ENCODE measurements around the gene TIGD6.

DNA sequence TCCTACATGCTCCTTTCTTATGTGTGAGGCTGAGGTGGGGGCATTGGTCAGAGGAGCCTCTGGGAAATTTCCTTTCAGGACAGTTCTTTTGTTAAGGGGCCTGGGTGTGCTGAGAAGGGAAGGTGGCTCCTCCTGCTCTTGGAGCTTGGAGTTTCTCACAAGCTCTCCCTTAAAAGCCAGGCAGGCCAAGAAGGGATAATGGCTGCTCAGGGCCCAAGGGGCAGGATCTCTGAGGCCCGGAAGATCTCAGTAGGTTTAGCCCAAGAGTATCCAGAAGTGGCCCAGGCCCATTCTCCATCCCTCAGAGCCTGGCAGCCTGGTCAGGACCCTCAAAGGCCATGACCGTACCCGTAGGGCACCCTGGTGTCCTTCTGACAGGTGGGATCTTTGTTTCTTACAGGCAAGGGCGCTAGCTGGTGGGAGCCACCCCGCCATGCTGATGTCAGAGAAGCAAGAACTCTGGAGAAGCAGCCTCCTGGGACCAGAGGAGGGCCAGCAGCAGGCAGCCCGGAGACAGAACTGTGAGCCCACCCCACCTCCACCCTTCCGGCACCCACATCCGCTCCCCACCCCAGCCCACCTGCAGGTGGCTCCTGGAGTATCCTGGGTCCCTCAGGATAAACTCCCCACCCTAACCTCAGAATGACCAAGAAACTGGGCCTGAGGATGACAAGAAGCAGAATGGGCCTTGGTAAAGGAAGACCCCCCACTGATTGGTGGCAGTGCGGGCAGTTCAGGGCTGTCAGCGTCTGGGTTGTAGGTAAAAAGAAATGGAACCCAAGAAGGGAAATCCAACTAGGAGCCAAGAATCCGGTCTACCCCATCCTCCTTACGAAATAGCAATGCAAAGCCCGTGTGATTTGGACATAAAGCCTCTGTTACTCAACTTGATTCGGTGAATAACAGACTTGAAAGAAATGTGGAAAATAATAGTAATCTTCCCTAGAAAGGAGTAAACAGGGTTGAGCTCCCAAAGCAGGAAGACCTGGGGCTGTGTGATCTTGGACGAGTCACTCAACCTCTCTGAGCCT, 42.3 kb upstream of the IL17B start:
- RRBS, result 100% methylated on average over 2 of the region's 15 CpGs

DNA sequence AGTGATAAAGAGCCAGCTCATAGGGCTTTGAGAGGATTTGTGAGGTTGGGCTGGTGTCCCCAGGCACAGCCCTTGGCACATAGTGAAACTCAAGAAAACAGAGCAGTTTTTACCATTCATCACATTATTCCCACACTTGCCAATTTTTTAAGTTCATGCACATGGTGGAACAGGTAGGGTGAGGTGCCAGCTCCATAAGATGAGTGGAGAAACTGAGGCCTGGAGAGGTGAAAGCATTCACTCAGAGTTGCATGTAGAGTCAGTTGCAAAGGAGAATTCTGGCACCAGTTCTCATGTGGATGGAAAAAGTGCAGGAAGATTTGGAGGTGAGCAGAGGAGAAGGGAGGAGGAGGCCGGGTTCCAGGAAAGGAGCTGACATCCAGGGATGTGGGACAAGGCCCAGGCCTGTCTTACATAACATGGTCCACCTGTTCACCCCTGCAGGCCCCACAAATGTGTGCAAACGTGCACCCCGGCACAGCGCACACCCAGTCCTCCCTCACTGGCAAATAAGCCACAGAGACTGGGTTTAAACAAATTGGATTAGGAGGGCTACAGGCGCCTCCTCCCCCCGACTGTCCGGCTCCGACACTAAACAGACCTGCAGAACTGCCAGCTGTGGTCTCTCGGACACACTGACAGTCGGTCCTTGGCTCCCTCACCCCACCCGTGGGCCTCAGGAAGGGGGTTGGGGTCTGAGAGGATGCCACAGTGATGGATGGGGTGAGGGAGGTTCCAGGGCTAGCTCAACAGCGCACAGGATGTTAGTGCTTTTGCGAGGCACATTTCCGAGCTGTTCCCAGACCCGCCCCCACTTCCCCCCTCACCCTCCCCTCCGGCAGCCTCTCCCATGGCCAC, 43.2 kb upstream of the IL17B start:
- RRBS, result 97% methylated on average over 4 of the region's 16 CpGs

- RRBS, result no CpG with 5 or more reads among the region's 10 CpGs
Observed at GRCh38 chr5:149464566-149465410, 85.7 kb upstream of the IL17B start.

GRCh38 chr5:149494694-149495564, 56.3 kb downstream of the CSNK1A1 start:
- RRBS, result no CpG with 5 or more reads among the region's 8 CpGs

GRCh38 chr5:149501082-149502031, 49.9 kb downstream of the CSNK1A1 start:
- RRBS, result no CpG with 5 or more reads among the region's 5 CpGs

DNA sequence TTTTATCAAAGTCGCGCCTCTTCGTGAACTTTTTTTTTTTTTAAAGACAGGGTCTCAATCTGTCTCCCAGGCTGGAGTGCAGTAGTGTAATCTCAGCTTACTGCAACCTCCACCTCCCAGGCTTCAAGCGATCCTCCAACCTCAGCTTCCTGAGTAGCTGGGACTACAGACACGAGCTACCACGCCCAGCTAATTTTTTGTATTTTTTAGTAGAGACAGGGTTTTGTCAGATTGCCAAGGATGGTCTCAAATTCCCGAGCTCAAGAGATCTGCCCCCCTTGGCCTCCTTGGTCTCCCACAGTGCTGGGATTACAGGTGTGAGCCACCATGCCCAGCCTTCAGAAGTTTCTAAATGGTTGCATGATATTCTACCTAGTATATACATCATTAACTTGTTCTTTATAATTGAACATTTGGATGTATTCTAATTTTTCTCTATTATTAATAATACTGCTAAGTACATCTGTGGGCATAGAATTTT, 43.8 kb downstream of the CSNK1A1 start:
- RRBS, result no CpG with 5 or more reads among the region's 7 CpGs

DNA sequence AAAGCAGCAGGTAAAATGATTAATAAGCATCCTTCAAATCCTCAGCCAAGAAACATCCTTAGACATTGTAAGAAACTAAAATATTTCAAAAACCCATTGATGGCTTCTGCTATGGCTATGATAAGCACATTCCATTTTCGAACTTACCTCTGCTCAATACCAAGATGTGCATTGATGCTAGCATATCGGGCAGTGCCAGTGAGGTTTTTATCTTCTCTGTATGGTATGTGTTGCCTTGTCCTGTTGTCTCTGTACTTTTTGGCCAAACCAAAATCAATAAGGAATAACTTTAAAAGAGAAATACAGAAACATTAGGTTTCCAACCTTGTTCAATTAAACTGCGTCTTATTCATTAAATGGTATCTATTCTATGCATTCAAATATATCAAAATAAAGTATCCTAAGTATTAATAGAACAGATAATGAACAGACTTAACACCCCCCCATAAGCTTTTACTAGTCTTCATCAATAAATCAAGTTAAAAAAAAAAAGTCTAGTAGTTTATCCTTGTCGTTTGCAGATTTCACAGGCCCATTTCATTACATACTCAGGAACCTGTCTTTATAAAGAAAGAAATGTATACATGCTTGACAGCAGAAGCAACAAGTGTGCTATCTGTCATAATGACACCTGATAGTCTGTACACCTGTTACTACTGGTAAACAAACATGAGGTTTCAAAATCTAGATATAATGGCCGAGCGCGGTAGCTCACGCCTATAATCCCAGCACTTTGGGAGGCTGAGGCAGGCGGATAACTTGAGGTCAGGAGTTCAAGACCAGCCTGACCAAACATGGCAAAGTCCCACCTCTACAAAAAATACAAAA, 38.1 kb downstream of the CSNK1A1 start:
- RRBS, result no CpG with 5 or more reads among the region's 9 CpGs

DNA sequence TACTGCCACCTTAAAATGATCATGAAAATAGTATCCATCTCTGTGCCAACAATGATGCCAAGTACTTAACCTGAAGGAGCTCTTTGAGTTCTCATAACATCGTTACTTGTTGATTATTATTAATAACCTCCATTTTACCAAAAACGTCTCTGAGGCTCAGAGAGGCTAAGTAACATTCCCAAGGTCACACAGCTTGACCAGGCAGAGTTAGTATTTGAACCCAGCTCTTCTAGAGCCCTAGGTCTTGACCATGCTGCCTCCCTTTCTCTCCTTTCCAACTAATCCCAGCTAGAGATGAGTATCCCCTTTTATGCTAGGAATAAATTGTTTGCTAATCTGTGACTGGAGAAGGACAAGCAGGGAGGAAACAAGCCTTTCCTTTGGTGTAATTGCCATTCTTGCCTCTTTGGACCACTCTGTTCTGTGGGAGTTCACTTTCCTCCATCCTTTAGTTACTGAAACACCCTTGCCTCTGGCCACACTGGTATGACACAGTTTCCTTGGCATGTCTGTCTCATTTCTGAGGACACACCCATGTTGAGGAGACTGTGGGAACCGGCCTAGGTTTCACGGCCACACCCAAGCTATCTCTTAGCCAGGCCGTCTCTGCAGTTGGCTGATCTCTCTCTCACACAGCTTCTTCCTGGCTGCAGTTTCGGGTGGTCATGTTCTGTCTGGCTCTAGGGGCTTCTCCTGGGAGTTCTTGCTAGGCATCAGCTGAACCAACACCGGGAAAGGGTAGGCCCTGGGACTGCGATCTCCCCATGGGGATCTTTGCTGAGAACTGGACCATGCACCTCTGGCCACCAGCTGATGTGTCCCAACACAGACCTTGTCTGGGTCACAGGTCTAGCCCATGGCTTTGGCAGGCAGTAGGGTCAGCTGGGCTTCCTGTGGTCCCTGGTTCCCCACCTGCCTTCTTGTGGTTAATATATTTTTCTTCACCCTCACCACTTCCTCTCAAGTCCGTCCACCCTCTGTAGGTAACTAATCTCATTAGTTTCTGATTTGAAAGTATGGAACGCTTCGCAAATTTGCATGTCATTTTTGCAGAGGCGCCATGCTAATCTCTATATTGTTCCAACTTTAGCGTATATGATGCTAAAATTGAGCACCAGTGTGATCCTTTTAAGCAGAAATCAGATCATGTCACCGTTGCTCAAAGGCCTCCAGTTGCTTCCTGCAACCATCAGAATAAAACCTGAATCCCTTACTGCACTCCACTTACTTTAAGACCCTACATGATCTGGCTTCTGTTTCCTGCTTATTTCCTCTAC, 24.8 kb downstream of the ARHGEF37 start:
- RRBS, result no CpG with 5 or more reads among the region's 14 CpGs

DNA sequence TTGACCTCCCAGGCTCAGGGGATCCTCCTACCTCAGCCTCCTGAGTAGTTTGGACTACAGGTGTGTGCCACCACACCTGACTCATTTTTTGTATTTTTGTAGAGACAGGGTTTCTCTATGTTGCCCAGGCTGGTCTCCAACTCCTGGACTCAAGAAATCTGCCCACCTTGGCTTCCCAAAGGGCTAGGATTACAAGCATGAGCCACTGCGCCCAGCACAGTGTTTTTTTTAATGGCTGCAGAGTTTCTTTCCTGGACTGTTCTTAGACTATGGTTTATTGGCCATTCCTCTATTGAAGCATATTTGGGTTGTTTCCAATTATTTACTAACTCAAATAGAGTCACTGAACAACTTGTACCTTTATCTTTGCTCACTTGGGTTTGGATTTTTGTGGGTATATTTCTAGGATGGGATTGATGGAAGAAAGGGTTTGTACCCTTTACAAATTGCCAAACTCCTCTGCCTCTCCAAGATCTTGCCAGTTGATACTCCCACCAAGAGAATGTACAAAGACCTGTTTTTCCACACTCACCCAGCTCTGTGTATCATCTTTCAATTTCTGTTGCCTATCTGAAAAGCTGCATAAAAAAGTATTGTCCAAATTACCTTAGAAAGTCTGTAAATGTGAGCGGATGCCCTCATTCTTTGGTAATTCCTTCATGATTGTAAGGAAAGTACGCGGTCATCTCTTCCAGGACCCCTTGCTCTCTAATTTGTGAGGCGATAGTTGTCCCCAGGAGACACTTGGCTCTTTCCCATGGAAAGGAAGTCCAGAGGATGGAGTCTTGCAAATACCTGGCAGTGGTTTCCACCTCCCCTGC, 32.8 kb downstream of the ARHGEF37 start:
- RRBS, result no CpG with 5 or more reads among the region's 5 CpGs

- RRBS, result no CpG with 5 or more reads among the region's 10 CpGs
Observed at GRCh38 chr5:149618523-149619455, 37.5 kb downstream of the ARHGEF37 start.

DNA sequence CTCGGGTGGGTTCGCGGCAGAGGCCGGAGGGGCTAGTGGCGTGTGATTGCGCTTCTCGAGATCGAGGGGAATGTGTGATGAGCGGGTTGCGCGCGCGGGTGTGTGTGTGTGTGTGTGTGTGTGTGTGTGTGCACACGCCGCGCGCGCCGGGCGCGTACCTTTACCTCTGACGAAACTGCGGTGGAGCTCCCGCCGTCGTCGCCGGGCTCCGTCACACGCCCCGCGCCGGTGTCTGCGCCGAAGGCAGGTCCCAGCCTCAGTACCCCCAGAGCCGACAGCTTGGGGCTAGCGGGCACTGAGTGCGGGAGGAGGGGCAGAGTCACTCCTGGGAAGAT, 1.8 kb downstream of the PPARGC1B start:
- RRBS, result 54% methylated on average over 10 of the region's 38 CpGs

- RRBS, result no CpG with 5 or more reads among the region's 16 CpGs
Observed at GRCh38 chr5:149824678-149825166, 94.6 kb downstream of the PPARGC1B start.

- RRBS, result 1% methylated on average over 19 of the region's 61 CpGs
Observed at GRCh38 chr5:149999866-150000846, at the start of gene TIGD6. Gene TIGD6 (minus strand): TSS chr5:150000654.

- RRBS, result no CpG with 5 or more reads among the region's 7 CpGs
Observed at GRCh38 chr5:150001670-150002140, 1.2 kb downstream of the HMGXB3 start.

GRCh38 chr5:150036378-150036915, 35.9 kb downstream of the HMGXB3 start:
- RRBS, result no CpG with 5 or more reads among the region's 9 CpGs

GRCh38 chr5:150052360-150052786, 34.0 kb downstream of the CSF1R start:
- RRBS, result no CpG with 5 or more reads among the region's 6 CpGs

DNA sequence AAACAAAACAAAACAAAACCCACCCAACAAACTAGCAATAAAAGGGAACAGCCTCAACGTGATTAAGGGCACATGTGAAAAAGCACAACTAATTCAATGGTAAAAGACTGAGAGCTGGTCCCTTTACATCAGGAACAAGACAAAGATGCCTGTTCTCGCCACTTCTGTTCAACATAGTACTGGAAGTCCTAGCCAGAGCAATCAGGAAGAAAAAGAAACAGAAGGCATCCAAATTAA, 2.6 kb upstream of the CSF1R start:
- RRBS, result no CpG with 5 or more reads among the region's 2 CpGs

DNA sequence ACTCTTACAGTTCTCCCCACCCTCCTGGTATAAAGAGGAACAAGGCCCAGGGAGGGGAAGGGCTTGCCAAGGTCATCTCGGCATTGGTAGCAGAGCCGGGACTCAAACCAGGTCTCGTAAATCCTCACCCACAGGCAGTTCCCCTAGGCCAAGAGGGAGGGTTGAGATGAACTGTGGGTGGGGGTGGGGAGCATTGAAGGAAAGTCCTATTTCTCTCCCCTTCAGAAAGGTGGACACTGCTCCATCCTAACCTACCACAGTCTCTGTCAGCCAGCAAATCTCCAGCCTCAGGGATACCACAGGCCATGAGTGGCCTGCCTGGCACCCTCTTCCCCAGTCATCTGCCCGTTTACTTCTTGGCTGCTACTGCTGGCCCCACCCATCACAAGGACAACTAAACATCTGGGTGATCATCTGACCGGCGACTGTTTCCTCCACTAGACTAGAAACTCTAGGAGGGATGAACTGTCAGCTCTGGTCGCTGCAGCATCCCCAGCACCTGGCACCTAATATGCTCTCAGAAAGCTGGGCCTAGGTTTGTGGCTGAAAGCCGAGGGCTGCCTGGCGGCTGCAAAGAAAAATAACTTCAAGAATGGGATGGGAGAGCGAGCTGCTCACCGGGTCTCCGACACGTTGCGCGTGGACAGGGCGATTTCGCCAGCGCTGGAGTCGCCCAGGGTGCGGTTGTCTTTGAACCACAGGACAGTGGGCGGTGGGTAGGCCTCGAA, 23.3 kb downstream of the PDGFRB start:
- RRBS, result no CpG with 5 or more reads among the region's 22 CpGs

- RRBS, result 100% methylated on average over 1 of the region's 19 CpGs
Observed at GRCh38 chr5:150144268-150145427, 11.0 kb downstream of the PDGFRB start.

DNA sequence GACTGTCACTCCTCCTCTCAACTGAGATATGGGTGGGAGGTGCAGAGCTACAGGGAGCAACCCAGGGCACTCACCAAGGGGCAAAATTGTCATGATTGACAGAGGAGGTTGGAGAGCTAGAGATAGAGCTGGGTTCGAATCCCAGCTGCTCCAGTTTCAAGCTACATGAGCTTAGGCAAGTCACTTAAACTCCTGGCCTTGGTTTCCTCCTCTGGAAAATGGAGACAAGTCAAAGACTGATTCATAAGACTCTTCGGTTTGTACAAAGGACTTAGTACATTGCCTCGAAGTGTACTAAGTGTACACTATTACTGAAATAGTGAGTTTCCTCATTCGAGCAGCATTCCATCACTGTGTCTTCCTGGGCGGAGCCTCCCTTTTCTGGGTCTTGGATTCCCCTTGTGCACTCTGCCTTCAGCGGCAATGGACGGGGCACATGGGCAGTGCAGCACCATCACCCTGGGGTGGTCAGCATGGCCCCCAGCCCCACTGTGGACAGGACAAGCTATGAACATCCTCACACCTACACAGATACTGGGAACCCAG, 2.9 kb upstream of the PDGFRB start:
- RRBS, result no CpG with 5 or more reads among the region's 7 CpGs